Measurements from ENCODE around the gene IGF1R.

DNA sequence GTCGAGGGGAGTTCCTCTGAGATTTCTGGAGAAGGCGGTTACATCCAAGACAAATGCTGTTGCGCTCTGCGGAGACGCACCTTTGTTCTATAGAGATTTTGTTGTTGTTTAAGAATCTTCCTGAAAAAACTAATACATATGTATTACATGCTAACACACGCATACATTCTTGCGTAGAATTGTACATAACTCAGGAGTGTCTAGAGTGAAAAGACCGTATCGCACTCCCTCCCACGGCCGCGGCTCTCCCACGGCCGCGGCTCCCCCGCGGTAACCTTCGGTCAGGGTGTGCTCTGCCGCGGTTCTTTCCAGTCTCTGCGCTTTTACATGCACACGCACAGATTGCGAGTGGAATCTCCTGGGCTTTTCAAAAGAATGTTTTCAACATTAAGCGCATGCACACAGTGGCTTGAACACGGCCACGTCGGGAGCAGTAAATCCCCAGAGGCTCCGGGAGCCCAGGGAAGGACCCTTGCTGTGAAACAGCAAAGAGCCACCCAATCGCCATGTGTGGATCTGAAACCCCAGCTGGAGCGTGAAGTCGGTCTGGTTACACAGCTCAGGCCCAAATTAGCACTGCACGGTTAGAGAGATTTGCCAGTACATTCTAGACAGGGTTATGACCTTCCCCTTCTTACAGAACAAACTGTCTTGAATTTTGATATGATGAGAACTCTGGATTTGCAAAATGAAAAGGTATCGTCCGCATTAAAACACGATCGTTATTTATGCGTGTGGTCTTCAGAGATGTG is 763 bp upstream of the RGMA start:
- PRO-cap, 4 experiments, result no peak in any of the 4 experiments
- RAMPAGE, long total RNA, 2 experiments, result no peak in any of the 2 experiments

- PRO-cap, 4 experiments, result no peak in any of the 4 experiments
- RAMPAGE, long total RNA, 2 experiments, result no peak in any of the 2 experiments
These were observed 242.7 kb upstream of the RGMA start for GRCh38 chr15:93331593-93332154.

DNA sequence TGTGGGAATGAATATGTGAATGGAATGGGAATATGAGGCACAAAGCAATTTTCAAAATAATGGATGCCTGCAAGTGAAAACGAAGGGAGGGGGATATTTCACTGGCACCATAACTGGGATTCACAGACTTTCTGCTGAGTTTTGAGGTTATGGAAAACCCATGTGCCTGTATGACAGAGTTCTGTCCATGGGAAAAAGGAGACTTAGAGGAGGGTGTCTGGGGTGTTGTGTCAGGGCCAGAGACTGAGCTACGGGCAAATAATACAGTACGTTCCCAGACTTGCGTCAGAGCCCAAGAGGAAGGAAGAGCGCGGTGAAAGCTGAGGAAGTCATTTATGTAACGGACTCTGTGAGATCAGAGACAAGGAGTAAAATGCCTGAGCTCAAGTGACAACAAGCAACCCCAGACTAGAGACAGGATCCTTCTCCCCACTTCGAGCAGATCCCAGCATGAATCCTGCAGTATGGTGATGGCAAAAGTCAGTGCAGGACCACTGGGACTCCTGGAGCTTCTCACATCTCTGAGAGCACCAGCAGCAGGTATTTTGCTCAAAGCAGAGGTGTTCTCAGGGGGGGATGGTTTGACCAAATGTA is 368.6 kb upstream of the MCTP2 start:
- PRO-cap, 4 experiments, result peak in 3 of 4 experiments; most common plus-strand start position 400 of the sequence (in 2); most common minus-strand start position 245 of the sequence (in 2)
- RAMPAGE, long total RNA, 2 experiments, result start-site peak on the plus strand in 2 of 2 experiments, centred at positions 379 to 382 of the sequence, 14 to 24 reads per replicate

GRCh38 chr15:94232068-94232511 is 729 bp downstream of the MCTP2 start:
- PRO-cap, 4 experiments, result no peak in any of the 4 experiments
- RAMPAGE, long total RNA, 2 experiments, result no peak in any of the 2 experiments

DNA sequence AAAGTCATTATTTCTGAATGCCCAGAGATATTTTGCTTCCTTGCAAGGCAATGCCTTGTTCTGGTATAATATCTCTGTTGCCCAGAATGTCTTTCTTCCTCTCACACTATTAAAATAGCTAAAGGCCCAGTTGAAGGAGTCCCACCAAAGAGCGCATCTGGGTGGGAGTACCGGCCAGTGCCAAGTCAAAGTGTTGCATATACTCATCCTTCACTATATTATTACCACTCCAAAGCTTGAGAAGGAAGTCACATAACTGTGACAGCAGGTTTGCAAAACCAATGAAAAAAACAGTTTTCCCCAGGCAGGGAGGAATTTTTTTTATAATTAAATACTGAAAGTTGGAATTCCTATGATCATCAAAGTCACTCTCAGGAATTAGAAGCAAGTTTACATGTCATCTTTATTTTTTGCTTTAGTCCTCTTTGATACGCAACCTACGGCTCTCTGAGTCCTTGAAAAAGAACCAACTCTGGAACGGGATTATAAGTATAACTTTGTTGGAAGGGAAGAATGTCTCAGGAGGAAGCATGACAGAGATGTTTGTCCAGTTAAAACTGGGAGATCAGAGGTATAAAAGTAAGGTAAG is 124.5 kb downstream of the MCTP2 start:
- PRO-cap, 4 experiments, result no peak in any of the 4 experiments
- RAMPAGE, long total RNA, 2 experiments, result no peak in any of the 2 experiments

DNA sequence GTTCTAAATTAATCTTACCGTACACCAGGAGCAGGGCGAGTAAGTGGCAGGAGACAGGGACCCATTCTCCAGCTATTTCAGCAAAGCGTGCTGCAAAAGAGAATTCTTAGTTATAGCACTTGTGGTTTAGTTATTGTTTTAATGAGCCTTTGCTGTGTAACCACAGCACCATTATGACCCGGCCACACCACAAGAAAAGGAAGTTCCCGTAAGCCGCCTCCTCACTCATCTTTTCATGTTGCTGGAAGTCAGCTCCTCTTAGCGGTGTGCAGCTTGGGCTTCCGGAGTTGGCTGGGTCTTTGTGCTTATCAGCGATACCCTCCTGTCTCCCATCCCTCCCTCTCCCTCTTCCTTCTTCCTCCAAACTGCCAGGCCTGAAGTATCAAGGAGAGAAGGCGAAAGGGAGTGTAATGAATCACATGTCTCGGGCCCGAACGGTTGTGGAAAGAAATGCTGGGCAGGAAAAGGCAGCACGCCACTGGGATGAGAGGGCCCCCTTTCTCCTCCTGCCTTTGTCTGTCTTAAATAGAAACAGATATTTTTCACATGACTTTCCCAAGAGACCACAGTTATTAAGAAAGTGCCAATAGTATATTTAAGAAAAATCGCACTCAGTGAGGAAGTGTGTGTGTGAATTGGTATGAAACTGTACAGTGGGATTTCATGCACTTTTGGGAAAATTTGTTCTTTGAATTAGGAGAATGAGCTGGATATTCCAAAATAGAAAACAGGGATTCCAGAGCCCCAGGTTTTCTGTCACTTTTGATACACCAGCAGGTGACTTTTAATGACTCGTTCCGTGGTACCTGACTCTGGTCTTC is 353.6 kb downstream of the MCTP2 start:
- PRO-cap, 4 experiments, result no peak in any of the 4 experiments
- RAMPAGE, long total RNA, 2 experiments, result no peak in any of the 2 experiments

GRCh38 chr15:95286106-95286766 is 1044.3 kb upstream of the NR2F2 start:
- PRO-cap, 4 experiments, result no peak in any of the 4 experiments
- RAMPAGE, long total RNA, 2 experiments, result no peak in any of the 2 experiments

GRCh38 chr15:96213803-96214328 is 116.6 kb upstream of the NR2F2 start:
- PRO-cap, 4 experiments, result peak in 2 of 4 experiments; most common minus-strand start chr15:96213997 (in 2)
- RAMPAGE, long total RNA, 2 experiments, result no peak in any of the 2 experiments

GRCh38 chr15:96284852-96285622 is 45.5 kb upstream of the NR2F2 start:
- PRO-cap, 4 experiments, result no peak in any of the 4 experiments
- RAMPAGE, long total RNA, 2 experiments, result no peak in any of the 2 experiments

- PRO-cap, 4 experiments, result peak in 2 of 4 experiments; most common plus-strand start chr15:96323073 (in 1); most common minus-strand start chr15:96322741 (in 1)
- RAMPAGE, long total RNA, 2 experiments, result no peak in any of the 2 experiments
These were observed 7.6 kb upstream of the NR2F2 start for GRCh38 chr15:96322435-96323710.

DNA sequence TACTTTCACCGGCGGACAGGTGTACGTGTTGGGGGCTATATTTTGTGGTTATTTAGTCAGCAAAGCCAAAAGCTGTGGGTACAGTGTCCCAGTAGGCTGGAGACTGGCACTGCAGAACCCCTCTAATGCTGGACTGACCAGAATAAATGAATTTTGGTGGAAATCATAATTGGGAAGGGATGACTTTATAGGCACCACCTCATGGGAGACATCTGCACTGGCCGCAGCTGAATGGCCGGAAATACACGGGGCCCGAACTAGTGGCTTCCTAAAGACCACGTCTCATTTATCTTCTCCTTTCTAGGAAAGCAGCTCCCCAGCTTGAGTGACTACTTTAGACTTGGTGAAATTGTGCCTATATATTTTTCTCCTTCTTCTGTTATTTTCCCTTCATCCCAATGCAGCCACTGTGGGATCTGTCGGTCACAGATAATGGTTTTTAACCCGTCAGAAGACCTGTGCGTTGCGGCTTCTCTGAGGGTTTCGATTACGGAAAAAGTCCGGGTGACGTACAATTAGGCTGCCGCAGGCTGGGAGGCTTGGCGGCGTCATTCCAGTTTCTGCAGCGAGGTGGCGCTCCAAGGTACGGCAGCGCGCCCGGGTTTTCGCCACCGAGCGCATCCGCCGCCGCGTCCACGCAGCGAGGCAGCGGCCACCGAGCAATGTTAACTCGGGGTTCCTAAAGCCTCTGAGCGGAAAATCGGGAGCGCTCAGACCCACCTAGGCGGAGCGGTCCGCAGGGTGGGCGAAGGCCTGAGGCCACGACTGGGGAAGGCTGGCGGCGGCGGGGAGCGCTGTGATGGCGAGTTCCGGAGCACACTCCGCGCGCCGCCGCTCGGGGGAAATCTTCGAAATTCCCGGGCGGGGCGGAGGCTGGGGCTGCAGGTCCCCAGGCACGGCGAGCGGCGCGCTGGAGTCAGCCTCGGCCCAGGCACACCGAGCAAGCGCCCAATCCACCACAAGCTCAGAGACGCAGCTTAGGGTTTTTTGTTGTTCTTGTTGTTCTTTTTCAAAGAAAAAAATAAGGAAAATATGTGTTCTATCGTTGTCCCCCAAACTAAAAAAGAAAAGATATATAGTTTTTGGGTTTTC is 26.3 kb downstream of the NR2F2 start:
- PRO-cap, 4 experiments, result peak in 4 of 4 experiments; most common plus-strand start position 632 of the sequence (in 4); most common minus-strand start position 489 of the sequence (in 4)
- RAMPAGE, long total RNA, 2 experiments, result no peak in any of the 2 experiments

- PRO-cap, 4 experiments, result no peak in any of the 4 experiments
- RAMPAGE, long total RNA, 2 experiments, result no peak in any of the 2 experiments
These were observed 728.9 kb upstream of the ARRDC4 start for GRCh38 chr15:97231651-97232017.

DNA sequence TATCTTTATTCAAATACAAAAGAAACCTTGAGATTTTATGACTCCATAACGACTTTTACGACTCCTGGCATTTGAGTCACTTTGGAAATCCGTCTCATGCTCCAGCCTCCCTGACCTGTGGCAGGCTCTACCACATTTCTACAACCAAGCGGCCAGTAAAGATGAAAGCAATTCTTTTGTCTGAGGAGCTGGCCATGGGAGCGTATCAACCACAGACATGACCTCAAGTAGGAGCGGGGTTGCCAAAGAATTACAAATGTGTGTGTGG is 40.0 kb downstream of the ARRDC4 start:
- PRO-cap, 4 experiments, result no peak in any of the 4 experiments
- RAMPAGE, long total RNA, 2 experiments, result no peak in any of the 2 experiments

- PRO-cap, 4 experiments, result no peak in any of the 4 experiments
- RAMPAGE, long total RNA, 2 experiments, result no peak in any of the 2 experiments
These were observed 55.9 kb downstream of the ARRDC4 start for GRCh38 chr15:98016327-98016798.

GRCh38 chr15:98017599-98018114 is 57.2 kb downstream of the ARRDC4 start:
- PRO-cap, 4 experiments, result no peak in any of the 4 experiments
- RAMPAGE, long total RNA, 2 experiments, result no peak in any of the 2 experiments

GRCh38 chr15:98160087-98160412 is 199.5 kb downstream of the ARRDC4 start:
- PRO-cap, 4 experiments, result no peak in any of the 4 experiments
- RAMPAGE, long total RNA, 2 experiments, result no peak in any of the 2 experiments

DNA sequence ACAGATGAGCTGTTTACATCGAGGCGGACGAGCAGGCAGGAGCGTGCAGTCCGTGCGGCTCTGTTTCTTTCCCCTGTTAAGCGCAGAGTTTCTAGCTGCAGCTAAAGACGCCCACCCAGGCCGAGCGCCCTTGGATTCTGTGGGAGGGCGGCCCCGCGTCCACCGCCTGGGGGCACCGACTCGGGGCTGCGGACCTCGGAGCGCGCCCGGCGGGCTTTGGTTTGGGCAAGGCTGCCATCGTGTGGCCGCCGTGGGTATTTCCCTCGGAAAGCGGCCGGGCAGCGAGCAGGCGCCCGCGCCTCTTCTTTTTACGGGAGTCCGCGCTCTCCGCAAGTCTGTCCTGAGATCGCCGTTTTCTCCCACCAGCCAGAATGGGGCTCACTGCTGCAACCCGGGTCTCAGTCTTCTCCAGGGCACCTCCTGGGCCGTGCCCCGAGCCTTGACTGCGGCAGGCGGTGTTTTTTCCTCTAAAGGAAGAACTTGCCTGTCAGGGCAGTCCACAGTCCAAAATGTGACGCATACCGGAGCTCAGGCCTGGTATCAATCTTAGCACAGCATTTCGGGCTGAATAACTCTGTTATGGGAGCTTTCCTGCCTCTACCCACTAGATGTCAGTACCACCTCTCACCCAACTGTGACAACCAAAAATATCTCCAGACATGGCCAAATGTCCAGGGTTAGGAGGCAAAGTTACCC is 219.9 kb upstream of the IGF1R start:
- PRO-cap, 4 experiments, result peak in 4 of 4 experiments; most common minus-strand start position 445 of the sequence (in 4)
- RAMPAGE, long total RNA, 2 experiments, result no peak in any of the 2 experiments

- PRO-cap, 4 experiments, result peak in 4 of 4 experiments; most common plus-strand start chr15:98648840 (in 4); most common minus-strand start chr15:98648953 (in 3)
- RAMPAGE, long total RNA, 2 experiments, result start-site peak on the plus strand in 2 of 2 experiments, at chr15:98648512-98648542 at its widest, 6 to 7 reads per replicate
These were observed at the start of gene IGF1R for GRCh38 chr15:98648435-98649216. Gene IGF1R (plus strand): TSS chr15:98648539.

GRCh38 chr15:98674354-98674865 is 26.1 kb downstream of the IGF1R start:
- PRO-cap, 4 experiments, result peak in 1 of 4 experiments; most common plus-strand start chr15:98674607 (in 1); most common minus-strand start chr15:98674439 (in 1)
- RAMPAGE, long total RNA, 2 experiments, result no peak in any of the 2 experiments

DNA sequence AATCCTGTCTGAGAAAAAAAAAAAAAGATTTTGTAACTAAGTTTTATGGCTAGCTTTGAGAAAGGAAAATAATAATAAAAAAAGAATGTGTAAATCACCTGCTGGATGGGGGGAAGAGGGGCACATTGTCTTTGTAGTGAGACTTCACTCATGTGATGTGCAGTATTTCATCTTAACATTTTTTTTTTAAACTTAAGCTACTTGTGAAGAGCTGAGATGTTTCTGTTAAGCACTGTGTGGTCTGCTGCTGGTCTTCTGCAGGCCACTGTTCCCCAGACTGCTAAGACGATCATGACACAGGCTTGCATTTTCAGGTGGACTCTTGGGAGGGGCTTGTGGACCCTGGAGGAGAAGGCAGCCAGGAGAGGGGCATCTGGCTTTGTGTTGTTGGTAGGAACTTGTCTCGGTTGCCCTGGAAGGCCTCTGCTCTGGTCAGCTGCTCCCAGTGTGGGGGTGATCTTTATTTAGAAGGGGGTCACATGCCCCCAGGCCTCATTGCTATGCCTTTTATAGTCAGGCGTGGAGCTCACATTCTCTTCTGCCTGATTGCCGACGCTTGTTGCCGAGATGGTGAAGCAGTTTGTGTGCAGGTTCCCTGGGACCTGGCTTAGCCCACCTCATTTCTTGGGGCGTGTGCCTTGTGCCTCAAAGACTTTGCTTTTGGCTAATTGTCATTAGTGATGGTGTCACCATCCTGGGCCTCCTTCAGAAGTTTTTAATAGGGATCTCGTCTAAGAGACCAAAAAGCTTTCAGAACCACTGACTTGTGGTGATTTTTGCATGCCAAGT is 66.5 kb downstream of the IGF1R start:
- PRO-cap, 4 experiments, result no peak in any of the 4 experiments
- RAMPAGE, long total RNA, 2 experiments, result no peak in any of the 2 experiments